Vermiform appendix (tissue), 1 donor: ENCODE results near the genes CPZ and DEFB131A.

- PRO-cap: unidirectional peak, minus-strand start at chr4:7773834
These were observed 166.1 kb downstream of the AFAP1 start for GRCh38 chr4:7773342-7774139.

- PRO-cap: no peak
These were observed 134.3 kb downstream of the AFAP1 start for GRCh38 chr4:7805191-7805957.

GRCh38 chr4:7978331-7978903 is 38.8 kb upstream of the AFAP1 start:
- PRO-cap: bidirectional peak, plus-strand start at chr4:7978677, minus-strand start at chr4:7978580

DNA sequence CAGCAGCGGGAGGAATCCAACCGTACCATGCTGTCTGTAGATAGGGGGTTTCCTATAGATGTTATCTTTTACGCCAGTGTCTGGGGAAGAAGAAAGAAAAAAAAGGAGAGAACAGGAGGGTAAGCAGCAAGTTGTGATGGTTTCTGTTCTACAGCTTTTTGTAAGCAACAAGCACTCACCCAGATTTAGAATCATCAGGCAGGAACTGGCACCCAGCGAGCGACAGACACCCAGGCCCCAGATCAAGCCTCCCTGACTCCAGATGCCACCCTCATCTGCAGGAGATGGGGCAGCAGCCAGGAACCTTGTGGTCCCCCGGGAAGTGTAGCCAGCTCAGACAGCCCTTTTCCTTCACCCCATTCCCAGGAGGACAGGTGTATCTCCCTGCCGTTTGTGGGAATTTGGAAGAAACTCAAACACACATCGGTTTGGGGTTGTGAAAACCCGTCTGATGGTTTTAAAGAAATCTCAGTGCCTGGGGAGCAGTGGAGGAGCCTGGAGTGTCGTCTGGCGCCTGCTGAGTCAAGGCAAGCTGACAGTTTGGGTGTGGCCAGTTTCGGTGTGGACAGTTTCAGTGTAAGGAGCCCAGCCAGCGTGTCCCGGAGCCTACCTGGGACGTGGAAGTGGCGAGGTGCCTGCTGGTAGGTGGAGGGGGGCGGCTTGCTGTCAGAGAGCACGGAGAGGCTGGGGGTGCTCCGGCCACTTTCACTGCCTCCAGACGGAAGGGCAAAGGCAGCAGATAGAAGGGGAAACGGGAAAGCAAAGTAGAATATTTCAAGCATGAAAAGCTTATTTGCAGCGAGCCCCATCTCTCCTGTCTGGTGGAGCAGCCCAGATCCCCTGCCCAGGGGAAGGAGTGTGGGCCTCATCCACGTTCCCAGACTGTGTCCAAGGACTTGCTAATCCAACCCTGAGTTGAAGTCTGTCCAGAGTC is 80.2 kb upstream of the AFAP1 start:
- PRO-cap: no peak

- PRO-cap: no peak
These were observed 16.7 kb downstream of the ABLIM2 start for GRCh38 chr4:8141897-8142365.

- PRO-cap: no peak
These were observed 2.0 kb downstream of the ABLIM2 start for GRCh38 chr4:8156556-8157147.

DNA sequence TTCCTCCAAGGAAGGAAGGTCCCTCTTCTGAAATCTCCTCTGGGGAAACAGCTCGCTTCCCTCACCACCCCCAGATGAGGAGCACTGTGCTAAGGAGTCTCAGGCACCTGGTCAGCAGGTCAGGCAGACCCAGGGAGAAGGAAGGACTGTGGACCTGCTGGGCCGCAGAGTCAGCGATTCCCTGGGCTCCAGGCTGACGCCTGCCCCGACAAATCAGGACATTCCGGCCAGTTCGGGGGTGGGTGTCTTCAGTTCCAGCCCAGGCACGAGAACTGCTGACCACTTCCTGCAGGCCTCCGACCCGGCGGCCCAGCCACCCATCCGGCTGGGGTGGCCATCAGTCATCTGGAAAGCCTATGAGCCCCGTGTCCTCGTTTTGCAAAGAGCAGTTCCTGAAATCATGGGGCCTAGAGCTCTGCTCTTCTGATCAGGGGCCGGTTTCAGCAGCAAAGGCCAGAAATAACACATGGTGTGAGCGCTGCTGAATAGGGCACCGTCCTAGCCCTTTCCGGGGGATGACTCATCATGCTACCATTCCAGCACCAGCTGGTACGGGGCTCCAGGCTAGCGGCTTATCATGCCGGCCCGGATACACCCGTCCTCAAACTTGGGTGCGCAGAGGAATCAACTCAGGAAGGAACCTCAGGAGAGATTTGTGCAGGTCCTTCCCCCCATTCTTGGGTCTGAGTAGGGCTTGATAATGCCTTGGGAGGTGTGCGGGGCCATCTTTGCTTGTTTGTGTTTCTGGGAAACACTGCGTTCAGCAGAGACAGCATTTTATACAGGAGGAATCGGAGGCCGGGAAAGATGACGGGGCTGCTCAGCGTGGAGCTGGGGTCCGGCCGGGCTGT is 7.8 kb upstream of the SH3TC1 start:
- PRO-cap: bidirectional peak, plus-strand start at position 388 of the sequence, minus-strand start at position 347 of the sequence

- PRO-cap: bidirectional peak, plus-strand start at chr4:8207512, minus-strand start at chr4:8207433
These were observed 8.3 kb downstream of the SH3TC1 start for GRCh38 chr4:8207333-8207778.

- PRO-cap: no peak
These were observed 21.8 kb downstream of the SH3TC1 start for GRCh38 chr4:8220874-8221379.

GRCh38 chr4:8227709-8228872 is 29.0 kb downstream of the SH3TC1 start:
- PRO-cap: no peak

- PRO-cap: no peak
These were observed 16.9 kb downstream of the HTRA3 start for GRCh38 chr4:8286502-8286899.

DNA sequence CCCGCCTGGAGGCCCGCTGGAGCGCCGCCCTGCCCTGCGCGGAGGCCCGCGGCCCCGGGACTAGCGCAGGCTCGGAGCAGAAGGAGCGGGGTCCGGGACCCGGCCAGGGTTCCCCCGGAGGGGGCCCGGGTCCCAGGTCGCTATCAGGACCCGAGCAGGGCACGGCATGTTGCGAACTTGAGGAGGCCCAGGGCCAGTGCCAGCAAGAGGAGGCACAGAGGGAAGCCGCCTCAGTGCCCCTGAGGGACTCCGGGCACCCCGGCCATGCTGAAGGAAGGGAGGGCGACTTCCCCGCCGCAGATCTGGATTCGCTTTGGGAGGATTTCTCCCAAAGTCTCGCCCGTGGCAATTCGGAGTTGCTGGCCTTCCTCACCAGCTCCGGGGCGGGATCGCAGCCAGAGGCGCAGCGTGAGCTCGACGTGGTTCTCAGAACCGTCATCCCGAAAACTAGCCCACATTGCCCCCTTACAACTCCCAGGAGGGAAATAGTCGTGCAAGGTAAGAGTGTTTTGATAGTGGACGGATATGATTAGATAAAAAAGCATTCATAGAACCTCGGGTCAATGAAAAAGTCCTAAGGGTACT is 459 bp downstream of the TRMT44 start:
- PRO-cap: no peak

- PRO-cap: no peak
These were observed 33.2 kb downstream of the TRMT44 start for GRCh38 chr4:8473802-8474235.

DNA sequence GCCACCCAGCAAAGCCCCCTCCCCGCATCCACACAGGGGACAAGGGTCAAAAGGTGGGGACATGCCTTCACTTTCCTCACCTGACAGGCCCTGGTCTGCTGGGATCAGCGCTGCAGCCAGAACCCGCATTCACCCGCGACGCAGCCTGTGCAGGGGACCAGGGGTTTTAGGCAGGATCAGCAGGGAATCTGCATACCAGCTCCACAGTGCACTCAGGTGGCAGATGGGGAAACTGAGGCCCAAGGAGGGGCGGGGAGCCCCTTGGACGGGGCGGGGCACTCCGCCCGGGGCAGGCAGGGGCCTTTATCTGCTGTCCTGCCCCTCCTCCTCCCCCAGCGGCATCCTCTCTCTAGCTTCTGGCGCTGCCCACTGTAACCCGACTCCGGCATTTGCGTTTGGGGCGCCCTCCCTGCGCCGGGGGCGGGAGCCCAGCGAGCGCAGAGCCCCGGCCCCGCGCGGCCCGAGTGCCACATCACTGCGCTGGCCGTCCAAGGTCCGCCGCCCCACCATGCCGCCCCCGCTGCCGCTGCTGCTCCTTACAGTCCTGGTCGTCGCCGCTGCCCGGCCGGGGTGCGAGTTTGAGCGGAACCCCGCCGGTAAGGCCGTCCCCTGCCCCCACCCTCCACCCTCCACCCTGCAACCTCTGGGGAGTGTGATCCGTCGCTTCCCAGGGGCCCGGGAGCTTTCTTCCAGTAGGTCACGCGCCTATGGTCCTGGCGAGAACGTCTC is at the start of gene CPZ:
Gene CPZ (plus strand): TSS at position 440 of the 729 bp plus-strand sequence.
- PRO-cap: no peak

- PRO-cap: no peak
These were observed 47.5 kb upstream of the FAM90A26 start for GRCh38 chr4:9122677-9123064.

DNA sequence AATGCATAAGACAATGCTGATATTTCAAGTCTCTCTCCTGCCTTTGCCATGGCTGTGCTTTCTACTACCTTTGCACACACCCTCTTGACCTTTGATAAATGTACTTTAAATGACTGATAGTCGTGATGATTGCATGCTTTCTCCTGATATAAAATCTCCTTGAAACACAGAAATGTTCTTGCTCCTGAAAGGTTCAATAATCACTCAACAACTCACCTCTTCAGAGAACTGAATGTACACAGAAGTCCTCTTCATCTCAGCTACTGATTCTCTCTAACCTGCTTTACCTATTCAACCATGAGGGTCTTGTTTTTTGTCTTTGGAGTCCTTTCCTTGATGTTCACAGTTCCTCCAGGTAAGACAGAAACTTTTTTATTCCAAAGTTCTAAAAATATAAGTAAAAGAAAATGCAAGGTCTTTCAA is at the start of gene DEFB131A:
Gene DEFB131A (plus strand): TSS at position 178 of the 423 bp plus-strand sequence.
- PRO-cap: no peak

DNA sequence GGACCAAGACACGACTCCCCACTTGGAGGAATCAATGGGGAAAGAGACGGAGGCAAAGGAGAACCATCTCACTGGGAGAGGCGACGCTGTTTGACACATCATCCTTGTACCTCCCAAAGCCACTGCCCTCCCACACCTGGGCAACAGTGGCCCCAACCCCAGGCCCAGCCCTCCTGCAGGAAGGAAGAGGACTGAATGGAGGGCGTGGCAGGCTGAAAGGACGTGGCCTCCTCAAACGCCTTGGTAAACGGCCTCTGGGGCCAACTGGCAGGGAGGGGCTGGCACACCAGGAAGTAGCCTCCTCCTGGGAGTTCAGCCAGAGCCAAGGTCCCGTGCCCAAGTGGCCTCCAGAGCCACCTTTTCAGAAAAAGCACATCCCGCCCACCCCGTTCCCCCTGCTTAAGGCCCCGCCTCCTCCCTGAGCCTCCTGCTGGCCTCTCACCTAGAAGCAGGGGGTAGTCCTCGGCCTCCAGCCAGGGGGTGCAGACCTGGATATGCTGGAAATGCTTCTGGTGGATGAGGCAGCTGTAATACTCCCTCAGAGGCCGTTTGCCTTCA is 74.2 kb upstream of the DRD5 start:
- PRO-cap: unidirectional peak, minus-strand start at position 106 of the sequence; unidirectional peak, plus-strand start at position 485 of the sequence

DNA sequence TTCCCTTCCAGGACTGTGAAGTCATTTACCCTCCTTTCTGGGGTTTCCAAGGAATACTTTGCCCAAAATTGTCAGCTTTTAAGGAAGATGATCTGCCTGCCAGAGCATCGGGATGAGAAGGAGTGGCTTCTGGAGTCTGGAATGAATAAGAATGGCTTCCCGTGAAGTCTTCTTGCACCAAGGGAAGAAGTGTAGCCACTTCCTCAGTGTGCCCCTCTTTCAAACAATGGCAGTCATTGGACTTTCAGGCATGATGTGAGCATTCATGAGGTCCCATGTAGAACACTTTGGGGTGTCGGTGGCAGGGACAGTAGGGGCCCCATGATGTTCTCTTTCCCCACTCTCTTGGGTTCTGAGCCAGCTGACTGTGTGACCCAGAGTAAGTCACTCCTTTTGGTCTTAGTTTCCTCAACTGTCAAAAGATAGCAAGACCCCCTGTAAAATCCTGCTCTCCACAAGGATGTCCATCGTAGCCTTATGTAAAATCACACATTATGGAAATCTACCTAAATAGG is 115.7 kb downstream of the SLC2A9 start:
- PRO-cap: no peak

DNA sequence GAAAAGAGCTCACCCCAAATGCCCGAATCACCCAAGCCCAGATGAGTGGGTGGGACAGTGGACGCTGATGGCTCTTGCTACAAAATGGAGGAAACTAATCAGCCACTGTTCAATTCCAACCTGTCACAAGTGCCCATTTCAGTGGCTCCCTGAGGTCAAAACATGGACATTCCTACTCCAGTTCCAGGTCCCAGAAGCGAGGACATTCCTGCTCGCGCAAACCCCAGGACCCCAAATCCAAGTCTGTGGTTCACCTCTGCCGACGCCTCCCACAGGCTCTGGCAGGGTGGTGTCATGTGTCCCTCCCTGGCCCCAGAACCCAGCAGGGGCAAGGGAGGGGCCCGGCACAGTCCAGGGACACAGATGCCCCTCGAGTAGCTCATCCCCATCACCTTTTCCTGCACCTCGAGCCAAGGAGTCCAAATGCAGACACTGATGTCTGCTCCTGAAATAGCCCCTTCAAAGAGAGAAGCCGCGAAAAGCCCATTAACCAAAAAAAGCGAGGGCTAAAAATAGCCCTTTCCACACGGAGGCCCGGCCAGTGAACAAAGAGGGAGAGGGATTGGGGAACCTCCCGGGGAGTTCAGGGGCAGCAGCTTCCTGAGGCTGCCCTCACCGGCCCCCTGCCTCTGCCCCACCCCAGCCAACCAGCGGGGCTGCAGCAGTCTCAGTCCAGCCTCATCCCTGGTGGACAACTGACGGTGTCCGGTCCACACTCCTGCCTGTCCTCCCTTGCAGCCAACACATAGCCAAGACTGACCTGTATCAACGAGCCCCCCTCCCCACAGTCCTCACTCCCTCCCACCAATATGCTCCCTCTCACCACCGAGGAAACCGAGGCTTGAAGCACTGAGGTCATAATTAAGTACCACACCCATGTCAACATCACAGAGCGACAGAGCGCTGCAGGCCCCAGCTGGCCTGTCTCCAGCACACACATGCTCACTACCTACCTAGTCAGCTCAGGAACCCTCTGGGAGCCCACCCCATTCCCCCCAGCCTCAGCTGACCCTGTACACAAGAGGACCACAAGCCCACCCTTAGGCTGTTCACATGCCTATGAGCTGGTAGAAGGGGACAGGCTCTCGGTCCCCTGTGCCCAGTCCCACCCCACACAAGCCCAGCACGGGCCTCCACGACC is 24.0 kb downstream of the WDR1 start:
- PRO-cap: no peak

DNA sequence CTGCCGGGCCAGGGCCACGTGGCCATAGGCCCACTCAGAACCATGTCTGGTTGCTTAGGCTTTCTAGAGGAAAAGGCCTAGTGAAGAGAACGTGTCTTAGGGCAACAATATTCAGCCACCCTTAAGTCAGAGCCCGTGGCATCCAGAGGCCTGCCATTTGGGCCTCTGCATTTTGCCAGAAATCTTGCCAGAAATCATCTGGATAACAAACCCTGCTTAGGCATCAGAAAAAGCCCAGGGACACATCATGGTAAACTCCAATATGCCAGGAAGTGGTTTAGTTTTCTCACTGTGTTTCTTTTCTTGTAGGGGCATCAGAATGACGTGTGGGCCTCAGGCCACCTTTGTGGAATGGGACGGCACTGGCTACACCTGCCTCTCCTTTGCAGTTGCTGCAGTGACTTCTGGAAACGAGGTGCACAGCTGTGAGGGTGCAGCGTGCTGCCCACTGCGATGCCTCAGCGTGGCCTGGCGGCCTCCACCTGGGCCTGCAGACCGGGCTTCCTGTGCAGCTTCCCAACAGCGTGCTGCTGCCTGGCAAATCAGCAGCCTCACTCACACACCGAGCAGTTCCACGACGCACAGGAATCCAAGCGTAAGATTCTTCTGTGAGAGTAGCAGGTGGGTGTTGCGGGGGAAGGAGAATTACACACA is 17.3 kb downstream of the WDR1 start:
- PRO-cap: no peak